Measurements from ENCODE around the genes EXD1, ITPKA and TMEM87A.

DNA sequence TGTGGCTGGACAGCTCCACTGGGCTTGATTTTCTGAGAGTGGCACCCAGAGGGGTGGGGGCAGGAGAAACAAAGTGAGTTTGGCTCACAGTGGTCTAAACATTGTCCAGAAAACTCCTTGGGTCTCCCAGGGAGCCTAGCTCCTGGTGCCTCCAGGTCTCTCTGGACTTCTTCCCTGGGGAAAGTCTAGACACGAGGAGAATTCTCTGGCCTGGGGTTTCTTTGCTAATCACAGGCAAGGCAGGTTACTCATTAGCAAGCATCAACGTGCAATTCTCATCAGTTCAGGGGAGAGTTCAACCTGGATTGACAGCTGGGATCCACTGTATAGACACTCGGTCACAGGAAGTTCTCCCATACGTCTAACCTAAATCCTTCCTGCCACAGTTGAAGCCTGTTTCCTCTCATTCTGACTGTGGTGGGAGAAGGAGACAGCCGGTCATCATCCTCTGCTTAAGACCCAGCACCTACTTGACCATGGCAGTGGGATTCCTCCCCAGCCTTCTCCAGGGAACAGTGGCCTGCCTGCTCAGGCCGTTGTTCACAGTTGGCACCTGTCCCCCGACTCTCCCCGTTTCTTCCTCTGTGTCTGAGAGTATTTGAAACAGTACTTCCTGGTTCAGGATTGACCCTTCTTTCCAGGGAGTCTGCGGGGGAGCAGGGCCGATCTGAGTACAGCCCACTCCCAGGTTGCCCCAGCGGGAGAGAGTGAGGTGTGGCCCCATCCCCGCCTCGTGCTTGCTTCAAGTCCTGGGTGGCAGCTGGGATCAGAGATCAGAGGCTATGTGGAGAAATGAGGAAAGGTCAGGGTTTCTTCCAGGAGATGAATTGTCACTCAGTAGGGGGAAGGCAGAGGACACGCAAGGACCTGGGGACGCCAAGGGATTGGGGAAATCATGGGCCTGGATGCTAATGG lies 6.8 kb upstream of the DLL4 start:
- PRO-cap = no peak

DNA sequence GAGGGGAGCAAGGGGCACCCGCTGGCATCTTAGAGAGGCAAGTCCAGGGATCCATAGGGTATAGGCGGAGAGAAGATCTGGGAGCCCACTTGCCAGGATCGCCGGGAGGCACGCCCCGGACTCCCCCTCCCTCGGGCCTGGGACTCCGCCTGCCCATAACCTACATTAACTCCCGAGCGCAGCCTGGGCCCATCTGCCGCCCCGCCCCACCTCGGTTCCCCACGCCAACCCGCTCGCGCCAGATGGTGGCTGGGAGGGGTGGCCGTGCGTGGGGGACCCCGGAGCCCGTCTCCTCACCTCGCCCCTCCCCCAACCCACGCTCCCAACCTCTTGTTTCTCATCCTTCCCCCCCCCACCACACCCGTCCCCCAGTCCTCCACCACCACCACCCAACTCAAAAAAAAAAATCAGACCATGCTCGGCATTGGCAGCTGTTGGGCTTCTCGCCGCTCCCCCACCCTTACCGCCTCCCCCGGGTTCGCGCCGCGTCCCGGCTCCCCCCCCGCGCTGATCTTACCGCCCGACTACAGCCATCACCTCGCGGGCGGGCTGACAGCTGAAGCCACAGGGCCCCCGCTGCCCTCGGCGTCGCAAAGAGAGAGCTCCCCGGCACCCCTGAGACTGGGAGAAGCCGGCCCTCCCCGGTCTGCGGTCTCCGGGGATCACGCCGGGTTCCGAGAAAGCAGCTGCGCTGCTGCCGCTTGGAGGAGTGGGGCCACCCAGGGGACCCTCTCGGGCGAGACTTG lies 1.5 kb upstream of the DLL4 start:
- PRO-cap = no peak

GRCh38 chr15:40930147-40931162 lies 1.3 kb downstream of the DLL4 start:
- PRO-cap = no peak

- PRO-cap = bidirectional peak, plus-strand start at chr15:40940722, minus-strand start at chr15:40940552
Measured at GRCh38 chr15:40940065-40940786, 11.1 kb downstream of the DLL4 start.

DNA sequence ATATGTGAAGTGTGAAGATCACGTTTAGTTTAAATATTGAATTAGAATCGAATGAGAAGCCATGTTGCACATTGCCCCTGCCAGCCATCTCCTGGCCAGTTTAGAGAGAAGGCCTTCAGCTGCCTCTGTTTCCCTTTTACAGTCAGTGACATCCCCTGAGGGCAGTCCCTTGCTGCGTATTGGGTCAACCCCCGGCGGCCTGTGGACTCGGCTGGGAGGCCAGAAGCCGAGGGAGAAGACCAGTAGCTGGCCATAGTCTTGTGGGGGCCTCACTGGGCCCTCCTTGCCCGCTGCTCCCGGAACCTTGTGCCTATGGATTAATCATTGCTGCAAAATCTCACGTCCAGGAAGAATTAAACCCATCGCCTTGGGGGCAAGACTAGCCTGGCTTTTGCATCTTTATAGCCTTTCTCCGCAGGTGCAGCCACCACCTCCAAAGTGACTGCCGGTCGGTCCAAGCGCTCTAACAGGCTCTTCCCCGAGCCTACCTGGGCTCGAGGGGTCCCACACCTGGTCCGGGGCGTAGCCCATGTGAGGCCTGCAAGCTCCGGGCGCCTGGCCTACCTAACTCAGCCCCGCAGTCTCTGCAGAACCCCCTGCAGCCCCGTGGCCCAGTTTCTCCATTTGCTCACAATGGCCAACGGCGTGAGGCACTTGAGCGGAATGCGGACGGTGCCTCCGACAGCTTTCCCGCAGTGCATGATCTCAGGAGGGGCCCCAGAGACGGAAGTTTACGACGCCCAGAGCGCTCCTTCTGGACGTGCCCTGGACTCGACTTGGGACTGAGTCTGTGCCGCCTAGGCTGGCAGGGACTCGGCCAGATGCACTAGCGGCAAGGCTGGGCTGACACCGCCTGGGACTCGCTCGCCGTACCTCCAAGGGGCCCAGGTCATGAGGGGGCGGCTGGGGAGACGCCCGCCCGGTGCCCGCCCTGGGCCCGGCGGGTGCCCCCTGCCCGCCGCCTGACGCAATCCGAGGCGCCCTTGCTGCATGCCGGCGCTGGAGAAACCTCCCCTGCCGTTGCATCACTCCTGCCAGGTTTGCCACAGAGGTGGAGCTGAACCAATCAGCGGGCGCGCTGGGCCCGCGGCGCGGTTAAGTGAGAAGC lies 675 bp upstream of the CHAC1 start:
- PRO-cap = bidirectional peak, plus-strand start outside the sequence, minus-strand start at position 964 of the sequence

- PRO-cap = no peak
Measured at GRCh38 chr15:40955106-40955445, 1.8 kb downstream of the CHAC1 start.

DNA sequence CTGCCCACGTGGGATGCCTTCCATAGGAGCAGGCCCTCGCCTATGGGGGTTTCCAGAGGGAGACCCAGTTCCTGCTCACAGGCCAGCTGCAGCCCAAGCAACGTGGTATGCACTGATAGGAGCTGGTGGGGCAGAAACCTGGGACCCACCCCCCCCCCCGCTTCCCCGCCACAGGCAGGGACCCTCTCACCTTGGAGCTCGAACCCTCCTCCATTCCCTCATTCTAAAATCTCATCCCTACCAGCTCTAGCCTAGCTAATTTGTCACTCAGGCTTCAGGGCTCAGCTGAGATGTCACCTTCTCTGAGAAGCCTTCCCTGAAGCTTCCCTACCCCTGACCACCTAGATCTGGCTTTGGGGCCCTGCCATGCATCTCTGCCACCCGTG lies 11.0 kb downstream of the CHAC1 start:
- PRO-cap = no peak

DNA sequence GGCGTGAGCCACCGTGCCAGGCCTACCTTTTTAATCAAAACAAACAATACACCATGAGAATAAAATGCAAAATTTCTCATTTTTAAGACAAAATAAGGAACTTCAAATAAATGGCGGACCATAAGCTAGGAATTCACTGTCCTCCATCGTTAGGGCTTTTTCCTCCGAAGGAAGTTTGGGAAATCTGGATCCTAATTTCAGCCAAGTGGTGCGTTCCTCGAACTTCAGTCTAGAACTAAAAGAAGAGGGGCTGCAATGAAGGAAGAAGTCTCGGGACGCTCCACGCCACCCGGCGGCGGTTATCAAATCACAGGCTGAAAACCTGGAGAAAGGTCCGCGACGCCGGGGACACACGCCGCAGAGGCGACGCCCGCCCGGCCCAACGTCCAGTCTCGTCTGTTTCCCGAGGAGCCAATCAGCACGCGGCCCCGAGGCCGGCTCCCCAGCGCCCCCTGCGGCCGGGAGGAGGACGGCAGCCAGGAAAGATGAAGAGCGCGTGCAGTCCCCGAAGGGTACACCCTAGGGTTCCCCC lies at the start of gene EXD1:
TSS of gene EXD1 (minus strand) at position 398 of the 532 bp plus-strand sequence.
- PRO-cap = bidirectional peak, plus-strand start at position 455 of the sequence, minus-strand start at position 398 of the sequence

GRCh38 chr15:41241147-41242011 lies 10.3 kb downstream of the CHP1 start:
- PRO-cap = no peak

DNA sequence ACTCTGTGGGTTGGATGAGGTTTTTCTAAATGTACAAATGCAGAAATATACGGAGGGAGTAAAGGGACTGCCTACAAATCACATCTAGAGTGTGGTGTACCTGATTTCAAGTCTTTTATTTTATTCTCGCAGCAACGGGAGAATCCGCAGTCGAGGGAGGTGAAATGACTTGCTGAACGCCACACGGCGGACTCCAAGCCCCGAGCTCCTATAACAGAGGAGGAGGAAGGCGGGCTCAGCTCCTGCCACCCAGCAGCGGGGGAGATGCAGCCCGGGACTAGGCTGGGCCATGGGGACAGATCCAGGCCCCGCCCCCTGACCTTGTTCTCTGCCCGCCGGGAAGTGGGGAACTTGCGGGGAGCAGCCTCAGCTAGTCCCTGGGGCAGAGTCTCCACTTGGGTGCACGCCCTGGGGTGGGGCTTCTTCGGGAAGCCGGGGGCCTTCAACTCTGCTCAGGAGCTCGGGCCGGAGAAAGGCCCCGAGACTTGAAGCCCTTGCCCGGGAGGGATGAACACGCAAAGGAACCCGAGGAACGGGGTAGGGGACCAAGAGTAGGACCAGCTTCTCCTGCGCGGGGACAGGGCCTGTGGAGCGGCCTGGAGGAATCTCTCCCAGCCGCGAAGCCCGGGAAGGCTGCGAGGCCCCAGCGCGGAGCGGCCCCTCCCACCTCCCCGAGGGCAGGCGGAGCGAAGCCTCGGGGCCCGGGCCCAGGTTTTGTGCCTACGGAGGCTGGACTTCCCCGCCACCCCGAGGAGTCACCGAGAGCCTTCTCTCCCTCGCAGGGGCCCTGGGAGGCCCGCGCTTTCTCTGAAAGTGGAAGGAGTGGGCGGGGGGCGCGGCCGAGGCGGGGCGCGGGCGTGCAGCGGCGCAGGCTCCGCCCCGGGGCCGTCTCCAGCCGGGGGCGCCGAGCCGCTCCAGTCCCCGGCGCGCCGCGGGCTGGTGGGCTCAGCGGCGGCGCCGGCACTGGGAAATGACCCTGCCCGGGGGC lies at the start of gene ITPKA:
TSS of gene ITPKA (plus strand) at position 917 of the 988 bp plus-strand sequence.
- PRO-cap = bidirectional peak, plus-strand start at position 917 of the sequence, minus-strand start at position 778 of the sequence

DNA sequence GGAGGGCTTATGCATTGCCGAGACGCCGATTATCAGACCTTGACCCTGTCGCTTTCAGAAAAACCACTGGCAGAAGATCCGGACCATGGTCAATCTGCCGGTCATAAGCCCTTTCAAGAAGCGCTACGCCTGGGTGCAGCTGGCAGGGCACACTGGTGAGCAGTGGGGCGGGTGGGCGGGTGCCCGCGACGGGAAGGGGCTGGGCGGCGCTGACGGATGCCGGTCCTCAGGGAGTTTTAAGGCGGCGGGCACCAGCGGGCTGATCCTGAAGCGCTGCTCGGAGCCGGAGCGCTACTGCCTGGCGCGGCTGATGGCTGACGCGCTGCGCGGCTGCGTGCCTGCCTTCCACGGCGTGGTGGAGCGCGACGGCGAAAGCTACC lies 7.7 kb downstream of the ITPKA start:
- PRO-cap = no peak

GRCh38 chr15:41507850-41508497 lies 5.7 kb downstream of the LTK start:
- PRO-cap = no peak

- PRO-cap = no peak
Measured at GRCh38 chr15:41766992-41768031, 7.0 kb upstream of the MAPKBP1 start.

- PRO-cap = no peak
Measured at GRCh38 chr15:41877925-41878433, 15.9 kb downstream of the SPTBN5 start.

- PRO-cap = no peak
Measured at GRCh38 chr15:42152174-42152742, 4.2 kb downstream of the PLA2G4F start.

- PRO-cap = no peak
Measured at GRCh38 chr15:42157587-42158500, 1.4 kb upstream of the PLA2G4F start.

GRCh38 chr15:42227665-42227934 lies 19.5 kb upstream of the VPS39 start:
- PRO-cap = no peak

GRCh38 chr15:42249416-42250013 lies 23.5 kb upstream of the GANC start:
- PRO-cap = no peak

DNA sequence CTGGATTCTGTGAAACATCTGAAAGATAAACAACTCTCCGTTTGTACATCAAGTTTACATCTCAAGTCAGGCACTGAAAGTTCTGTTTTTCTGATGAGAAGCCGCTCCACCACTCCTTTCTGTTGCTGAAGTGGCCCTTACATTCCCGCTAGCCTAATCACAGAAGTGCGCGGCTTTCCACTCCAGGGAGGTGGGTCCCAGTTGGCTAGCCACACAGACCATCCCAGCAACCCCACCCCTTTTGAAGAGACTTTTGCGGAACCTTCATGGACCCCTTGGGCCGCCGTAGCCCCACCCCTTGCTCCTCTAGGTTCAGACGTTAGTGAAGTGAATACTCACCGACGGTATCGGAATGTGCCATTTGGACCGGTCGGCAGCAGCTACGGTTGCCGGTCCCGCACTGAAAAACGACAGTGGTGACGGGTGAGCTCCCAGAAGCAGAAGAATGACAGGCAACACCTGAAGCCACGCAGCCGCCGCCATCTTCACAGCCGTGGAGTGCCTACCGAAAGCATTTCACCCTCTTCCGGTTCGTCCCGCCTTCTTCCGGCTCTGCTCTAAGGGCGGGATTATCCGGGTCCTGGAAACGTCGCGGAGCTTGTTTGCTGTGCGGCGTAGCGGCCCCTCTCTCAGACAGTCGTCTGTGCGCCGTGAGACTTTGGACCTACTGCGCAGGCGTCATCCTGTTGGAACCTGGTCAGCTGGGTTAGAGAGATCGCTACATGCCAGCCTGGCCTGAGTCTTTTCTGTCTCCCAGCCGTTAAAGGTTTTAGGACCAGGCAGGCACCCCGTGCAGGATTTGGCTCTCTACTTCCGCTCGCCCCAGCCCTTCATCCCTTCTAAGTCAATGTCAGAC lies at the start of gene TMEM87A:
TSS of gene TMEM87A (minus strand) at position 518 of the 856 bp plus-strand sequence.
- PRO-cap = bidirectional peak, plus-strand start at position 357 of the sequence, minus-strand start at position 192 of the sequence; bidirectional peak, plus-strand start at position 585 of the sequence, minus-strand start at position 500 of the sequence; bidirectional peak, plus-strand start at position 674 of the sequence, minus-strand start at position 643 of the sequence

DNA sequence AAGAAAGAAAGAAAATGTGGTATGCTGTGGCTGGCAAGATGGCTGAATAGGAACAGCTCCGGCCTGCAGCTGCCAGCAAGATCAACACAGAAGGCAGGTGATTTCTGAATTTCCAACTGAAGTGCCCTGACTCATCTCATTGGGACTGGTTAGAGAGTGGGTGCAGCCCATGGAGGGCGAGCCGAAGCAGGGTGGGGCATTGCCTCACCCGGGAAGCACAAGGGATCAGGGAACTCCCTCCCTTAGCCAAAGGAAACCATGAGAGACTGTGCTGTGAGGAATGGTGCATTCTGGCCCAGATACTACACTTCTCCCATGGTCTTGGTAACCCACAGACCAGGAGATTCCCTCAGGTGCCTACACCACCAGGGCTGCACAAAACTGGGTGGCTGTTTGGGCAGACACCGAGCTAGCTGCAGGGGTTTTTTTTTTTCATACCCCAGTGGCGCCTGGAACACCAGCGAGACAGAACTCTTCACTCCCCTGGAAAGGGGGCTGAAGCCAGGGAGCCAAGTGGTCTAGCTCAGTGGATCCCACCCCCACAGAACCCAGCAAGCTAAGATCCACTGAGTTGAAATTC lies 27.9 kb upstream of the TMEM87A start:
- PRO-cap = no peak